Hair follicle dermal papilla cell (primary cell): ENCODE results near the genes TUBB and FLOT1.

- CAGE, long polyA plus RNA, result no peak
Observed at GRCh38 chr6:30307031-30307609, 19.6 kb upstream of the TRIM39 start.

DNA sequence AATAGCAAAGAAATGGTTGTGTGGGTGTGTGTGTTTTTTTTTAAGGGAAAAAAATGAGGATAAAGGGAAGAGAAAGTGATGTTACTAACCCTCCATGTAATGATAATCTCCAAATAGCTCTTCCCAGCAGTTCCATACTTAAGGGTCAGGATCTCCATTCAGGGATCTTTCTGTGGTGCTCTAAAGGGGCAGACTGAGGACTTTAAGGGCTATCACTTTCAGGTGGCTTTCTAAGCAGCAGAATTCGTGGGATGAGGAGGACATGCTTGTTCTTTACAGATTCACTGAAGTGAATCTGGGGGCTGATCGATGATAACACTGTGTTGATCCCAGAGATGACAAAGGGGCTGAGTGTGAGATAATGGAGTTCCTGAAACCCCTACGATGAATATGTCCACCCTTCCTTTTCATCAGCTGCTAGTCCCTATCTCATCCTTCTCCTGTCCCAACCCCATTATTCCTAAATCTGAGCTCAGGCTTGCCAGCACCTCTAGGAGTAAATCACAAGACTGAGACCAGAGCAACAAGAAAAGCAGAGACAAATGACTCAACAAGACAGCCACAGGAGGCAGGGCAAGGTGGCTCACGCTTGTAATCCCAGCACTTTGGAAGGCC lies 16.8 kb upstream of the TRIM39 start:
- CAGE, long polyA plus RNA, result no peak

GRCh38 chr6:30490539-30490684 lies 1.1 kb downstream of the HLA-E start:
- CAGE, long polyA plus RNA, result no peak

DNA sequence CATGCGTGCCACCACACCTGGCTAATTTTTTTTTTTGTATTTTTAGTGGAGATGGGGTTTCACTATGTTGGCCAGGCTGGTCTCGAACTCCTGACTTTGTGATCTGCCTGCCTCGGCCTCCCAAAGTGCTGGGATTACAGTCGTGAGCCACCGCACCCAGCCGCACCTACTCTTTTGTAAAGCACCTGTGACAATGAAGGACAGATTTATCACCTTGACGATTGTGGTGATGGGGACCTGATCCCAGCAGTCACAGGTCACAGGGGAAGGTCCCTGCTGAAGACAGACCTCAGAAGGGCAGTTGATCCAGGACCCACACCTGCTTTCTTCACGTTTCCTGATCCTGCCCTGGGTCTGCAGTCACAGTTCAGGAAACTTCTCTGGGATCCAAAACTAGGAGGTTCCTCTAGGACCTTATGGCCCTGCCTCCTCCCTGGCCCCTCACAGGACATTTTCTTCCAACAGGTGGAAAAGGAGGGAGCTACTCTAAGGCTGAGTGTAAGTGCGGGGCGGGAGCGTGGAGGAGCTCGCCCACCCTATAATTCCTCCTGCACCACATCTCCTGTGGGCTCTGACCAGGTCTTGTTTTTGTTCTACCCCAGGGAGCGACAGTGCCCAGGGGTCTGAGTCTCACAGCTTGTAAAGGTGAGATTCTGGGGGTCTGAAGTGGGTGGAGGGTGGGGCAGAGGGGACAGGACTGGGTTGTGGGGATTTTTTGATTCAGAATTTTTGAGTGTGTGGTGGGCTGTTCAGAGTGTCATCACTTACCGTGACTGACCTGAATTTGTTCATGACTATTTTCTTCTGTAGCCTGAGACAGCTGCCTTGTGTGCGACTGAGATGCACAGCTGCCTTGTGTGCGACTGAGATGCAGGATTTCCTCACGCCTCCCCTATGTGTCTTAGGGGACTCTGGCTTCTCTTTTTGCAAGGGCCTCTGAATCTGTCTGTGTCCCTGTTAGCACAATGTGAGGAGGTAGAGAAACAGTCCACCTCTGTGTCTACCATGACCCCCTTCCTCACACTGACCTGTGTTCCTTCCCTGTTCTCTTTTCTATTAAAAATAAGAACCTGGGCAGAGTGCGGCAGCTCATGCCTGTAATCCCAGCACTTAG lies 3.0 kb downstream of the HLA-E start:
- CAGE, long polyA plus RNA, result no peak

GRCh38 chr6:30527653-30528488 lies 28.4 kb downstream of the GNL1 start:
- CAGE, long polyA plus RNA, result no peak

GRCh38 chr6:30550145-30551294 lies 5.8 kb downstream of the GNL1 start:
- CAGE, long polyA plus RNA, result no peak

DNA sequence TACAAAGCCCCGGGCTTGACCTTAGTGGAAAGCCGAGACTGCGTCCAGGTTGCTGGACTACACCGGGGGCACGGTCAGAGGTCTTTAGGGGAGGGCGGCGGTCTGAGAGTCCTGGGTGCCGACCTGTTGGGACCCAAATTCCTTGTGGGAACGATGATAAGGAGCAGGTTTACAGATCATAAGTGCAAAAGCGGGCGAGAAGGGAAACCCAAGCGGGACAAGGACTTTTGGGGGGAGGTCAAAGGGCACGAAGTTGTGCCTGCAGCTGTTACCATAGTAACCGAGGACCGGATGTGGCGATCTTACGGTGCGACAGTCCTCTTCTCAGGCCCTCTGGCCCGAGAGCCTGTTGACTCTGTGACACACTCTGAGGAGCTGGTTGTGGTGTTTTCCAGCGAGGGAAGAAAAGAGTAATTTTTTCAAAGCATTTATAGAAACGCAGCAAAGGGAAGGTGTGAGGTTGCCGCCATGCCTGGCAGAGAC lies 373 bp upstream of the PRR3 start:
- CAGE, long polyA plus RNA, result no peak

GRCh38 chr6:30614274-30614466 lies 2.9 kb downstream of the PPP1R10 start:
- CAGE, long polyA plus RNA, result no peak

GRCh38 chr6:30658959-30659346 lies 12.0 kb downstream of the C6orf136 start:
- CAGE, long polyA plus RNA, result no peak

GRCh38 chr6:30688581-30689110 lies 2.1 kb downstream of the NRM start:
- CAGE, long polyA plus RNA, result no peak

DNA sequence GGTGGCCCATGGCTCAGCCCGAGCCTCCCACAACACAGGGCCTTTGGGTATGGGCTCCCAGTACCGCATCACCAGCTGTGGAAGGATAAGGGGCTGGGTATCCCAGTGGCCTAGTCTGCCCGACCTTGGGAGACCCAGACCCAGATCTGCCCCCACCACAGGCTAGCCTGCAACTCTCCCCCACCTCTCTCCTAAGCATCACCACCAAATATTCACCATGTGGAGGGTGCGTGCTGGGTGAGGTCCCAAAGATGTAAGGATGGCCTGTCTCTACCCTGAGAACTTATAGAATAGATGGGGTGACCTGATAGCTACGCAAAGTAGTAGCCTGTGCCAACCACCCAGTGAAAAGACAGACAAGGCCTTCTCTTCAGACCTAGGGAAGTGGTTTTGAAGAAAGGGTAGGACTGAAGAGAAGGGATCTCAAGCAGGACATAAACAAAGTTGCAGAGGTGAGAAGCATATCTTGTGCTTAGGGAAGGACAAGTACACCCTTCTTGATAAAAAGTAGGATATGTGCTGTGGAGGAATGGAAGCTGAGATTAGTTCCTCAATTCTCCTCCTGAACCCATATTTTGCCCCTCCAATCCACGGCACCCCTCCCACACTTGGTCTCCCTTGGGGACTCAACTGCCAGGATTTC lies 1.3 kb downstream of the NRM start:
- CAGE, long polyA plus RNA, result no peak

DNA sequence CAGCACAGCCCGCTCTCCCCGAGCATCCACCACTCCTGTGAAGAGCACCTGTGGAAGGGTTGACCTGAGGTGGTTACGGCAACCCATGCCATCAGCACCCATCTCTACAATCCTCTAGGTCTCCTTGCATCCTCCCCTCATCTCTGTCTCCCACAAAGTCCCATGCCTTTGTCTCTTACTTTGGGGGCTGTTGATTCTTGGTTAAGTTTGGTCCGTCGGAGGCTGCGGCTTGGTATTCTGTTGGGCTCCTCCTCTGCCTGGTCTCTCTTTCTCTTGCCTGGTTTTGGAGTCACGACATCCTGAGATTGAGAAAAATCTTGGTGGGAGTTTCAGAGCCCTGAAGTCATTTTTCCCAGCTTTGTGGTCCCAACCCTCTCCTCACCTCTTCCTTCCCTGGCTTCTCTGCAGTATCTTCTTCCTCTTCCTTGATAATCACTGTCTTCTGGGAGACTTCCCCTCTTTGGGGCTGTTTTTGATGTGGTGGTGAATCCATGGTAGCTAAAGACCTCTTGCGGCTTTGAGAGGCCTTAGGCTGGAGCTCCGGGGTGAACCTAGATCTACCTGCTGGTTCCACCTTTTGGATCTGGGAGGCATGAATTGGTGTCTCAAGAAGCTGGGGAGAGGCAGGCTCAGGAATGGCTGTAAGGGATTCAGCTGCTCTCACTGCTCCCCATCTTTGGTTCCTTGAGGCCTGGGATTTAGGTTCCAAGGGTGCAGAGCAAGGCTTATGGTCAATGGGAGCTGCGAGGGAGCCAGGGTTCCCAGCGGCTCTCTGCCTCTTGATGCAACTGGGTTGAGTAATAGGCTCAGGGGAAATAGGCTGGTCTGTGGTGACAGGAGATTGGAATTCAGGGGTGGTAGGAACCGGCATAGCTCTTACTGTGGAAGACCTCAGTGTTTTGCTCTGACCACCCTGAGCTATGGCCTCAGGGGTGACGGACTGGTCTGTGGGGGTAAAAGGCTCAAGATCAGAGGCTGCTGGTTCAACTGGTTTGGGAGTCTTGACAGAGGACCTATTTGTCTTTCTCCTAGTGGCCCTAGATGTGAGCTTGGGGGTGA lies 12.8 kb upstream of the NRM start:
- CAGE, long polyA plus RNA, result no peak

- CAGE, long polyA plus RNA, result no peak
Observed at GRCh38 chr6:30719677-30720695, at the start of gene TUBB. TSS of gene TUBB (plus strand) at chr6:30720352.

- CAGE, long polyA plus RNA, result no peak
Observed at GRCh38 chr6:30730332-30731260, 10.4 kb downstream of the TUBB start.

DNA sequence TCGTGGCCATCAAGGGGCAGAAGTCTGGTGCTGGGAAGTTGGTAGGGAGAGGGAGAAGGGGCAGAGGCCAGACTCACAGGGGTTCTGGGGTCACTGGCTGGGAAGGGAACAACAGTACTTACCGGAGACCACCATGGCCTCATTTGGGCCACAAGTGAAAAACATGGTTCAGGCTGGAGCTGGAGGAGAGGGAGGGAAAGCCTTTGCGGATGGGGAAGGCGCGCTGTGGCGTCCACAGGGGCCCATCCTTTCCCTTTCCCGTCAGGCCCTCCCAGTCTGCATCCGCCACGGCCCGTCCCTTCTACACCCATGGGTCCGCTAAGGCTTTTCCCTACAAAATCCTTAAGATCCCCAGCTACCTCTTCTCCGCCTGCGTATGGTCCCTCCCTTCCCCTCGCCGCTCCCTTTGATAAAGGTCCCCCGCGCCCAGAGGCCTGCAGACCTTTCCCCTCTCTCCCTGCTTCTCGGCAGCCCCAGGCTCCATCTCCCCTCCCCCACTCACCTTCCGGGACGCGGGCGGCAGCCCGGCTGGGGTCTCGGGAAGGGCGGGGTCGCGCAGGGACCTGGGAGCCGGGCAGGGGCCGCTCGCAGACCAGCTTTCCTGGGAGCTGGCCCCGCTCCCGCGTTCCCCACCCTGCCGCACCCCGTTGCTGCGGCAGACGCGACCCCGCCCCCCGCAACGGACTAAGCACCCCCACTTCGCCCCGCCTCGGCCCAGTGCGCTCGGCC lies at the start of gene FLOT1:
TSS of gene FLOT1 (minus strand) at position 663 of the 729 bp plus-strand sequence.
- CAGE, long polyA plus RNA, result no peak

DNA sequence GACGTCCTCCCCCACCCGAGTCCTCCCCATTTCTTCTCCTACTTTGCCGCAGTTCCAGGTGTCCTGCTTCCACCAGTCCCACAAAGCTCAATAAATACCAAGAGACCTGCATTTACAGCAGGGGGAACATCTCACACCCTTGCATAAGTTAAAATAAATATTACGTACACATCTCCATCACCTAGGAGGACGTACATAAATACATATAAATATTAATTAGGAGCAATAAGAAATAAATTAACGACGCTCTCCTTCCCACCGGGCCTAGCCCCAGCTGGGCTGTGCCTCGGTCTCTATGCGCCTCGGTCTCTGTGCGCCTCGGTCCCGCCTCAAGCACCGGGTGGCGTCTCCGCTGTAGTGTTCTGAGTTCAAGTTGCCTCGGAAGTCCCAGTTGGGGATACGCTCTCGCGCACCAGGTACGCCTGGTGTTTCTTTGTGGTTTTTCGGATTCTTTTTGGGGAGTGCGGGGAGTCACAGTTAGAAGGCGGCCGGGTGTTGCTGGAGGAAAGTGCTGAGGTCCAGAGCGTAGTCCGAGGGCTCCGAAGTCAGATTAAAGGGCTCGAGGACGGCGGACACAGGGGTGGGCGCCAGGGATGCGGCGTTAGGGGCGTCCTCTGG lies 779 bp downstream of the IER3 start:
- CAGE, long polyA plus RNA, result no peak

GRCh38 chr6:30748807-30749923 lies 4.8 kb upstream of the IER3 start:
- CAGE, long polyA plus RNA, result no peak

GRCh38 chr6:30757272-30758096 lies 13.1 kb upstream of the IER3 start:
- CAGE, long polyA plus RNA, result no peak

DNA sequence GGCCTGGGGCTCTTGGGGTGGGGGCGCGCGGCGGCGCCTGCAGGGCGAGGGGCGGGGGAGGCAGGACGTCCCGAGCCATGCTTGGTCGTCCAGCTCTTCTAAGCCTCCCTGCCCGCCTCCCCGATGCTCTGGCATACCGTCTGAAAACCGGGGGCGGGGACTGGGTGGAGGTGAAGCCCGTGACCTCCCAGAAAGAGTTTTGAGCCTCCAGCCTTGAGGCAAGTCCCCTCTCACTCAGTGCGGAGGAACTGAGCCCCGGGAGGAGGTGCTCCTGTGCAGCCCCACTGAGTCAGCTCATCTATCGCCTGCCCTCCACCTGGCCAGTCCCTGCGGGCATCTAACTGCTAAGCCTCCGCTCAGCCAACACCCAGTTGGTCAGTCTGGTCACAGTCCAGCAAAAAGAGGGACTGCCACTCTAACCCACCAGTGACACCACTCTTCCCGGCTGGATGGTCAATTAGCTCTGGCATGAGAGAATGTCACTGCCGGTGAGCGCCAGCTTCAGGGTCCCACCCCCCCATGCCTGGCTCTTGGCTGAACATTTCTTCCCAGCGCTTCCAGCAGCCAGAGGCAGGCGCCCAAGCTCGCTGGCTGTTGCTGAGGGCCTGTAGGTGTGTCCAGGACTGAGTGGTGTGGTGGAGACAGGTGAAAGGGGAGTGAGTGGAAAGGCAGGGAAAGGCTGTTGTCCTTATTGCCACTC lies 575 bp downstream of the DDR1 start:
- CAGE, long polyA plus RNA, result no peak

DNA sequence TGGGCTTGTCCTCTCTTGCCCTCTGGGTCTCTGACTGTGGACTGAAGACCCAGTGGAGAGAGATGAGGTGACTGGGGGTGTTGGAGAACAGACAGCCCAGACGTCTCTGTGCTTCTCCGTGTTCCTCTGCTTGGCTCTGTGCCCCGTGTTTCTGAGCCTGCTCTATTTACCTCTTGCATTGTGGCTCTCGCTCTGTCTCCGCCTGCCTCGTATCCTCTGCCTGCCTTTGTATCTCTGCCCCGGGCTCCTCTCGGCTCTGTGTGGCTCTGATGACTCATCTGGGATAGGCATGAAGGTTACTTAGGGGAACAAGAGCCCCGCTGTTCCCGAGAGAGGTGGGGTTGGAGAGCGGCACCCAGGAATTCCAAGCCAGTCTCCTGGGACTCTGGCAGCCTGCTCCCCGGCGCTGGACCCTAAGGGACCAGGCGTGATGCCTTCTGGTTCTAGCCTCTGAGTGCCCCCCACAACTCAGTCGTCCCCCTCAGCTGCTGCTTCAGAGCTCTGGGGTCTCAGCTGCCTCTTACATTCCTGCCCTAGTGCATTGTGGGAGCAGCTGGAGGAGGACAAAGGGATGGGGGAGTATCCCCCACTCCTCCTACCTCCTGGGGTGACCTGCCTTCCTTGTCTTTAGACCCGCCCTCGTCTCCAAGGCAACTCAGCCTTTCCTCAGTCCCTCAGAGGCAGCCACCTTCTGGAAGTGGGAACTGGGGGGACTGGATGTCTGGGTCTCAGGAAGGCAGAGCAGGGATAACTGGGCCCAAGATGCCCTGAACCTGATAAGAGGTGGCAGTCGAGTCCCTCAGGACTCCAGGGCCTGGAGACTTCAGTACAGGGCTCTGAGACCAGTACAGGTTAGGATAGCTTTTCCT lies 1.9 kb downstream of the DDR1 start:
- CAGE, long polyA plus RNA, result no peak